Neural progenitor cell (in vitro differentiated cells): ENCODE measurements around the gene PHOSPHO1.

- RAMPAGE, long total RNA: no peak
Observed at GRCh38 chr17:48441204-48441890, 11.3 kb upstream of the SKAP1 start.

DNA sequence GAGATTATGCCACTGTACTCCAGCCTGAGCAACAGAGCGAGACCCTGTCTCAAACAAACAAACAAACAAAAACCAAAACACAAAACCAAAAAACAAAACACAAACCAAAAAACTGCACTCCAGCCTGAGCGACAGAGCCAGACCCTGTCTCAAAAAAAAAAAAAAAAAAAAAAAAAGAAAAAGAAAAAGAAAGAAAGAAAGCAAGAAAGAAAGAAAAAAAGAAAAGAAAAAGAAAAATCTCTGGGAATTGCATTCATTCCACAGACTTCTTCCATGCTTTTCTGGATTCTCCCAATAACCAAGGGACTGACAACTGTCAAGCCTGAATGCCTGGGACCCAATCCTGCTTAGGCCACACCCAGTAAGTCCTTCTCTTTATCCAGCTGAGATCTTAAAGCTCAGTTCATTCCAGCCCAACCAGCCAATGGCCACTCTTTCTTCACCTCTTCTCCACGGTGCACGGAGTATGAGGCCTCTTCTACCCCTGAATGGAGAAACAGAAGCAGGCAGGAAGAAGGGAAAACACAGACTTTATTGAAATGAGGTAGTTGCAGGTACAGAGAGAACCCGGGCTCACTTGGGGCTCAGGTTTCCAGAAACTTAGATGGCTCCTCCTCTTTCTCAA, 2.7 kb downstream of the HOXB1 start:
- RAMPAGE, long total RNA: no peak

DNA sequence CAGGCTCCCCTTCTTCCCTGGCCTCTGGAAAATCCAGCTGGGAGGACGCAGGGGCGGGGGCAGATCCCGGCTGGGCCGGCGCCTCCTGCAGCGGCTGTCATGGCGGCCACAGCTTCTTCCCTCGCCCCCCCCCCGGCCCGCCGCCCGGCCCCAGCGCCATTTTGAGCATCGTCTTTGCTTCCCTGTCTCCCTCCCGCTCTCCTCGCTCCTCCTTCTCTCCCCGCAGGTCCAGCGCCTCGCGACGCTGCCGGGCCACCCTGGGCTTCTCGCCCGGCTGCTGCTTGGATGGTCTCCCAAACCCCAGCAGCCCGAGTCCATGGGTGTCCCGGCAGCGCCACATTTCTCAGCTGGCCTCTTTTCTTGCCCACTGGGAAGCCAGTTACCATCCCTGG, 3.2 kb downstream of the HOXB2 start:
- RAMPAGE, long total RNA: no peak

GRCh38 chr17:48558900-48559622, 14.2 kb upstream of the HOXB2 start:
- RAMPAGE, long total RNA: no peak

DNA sequence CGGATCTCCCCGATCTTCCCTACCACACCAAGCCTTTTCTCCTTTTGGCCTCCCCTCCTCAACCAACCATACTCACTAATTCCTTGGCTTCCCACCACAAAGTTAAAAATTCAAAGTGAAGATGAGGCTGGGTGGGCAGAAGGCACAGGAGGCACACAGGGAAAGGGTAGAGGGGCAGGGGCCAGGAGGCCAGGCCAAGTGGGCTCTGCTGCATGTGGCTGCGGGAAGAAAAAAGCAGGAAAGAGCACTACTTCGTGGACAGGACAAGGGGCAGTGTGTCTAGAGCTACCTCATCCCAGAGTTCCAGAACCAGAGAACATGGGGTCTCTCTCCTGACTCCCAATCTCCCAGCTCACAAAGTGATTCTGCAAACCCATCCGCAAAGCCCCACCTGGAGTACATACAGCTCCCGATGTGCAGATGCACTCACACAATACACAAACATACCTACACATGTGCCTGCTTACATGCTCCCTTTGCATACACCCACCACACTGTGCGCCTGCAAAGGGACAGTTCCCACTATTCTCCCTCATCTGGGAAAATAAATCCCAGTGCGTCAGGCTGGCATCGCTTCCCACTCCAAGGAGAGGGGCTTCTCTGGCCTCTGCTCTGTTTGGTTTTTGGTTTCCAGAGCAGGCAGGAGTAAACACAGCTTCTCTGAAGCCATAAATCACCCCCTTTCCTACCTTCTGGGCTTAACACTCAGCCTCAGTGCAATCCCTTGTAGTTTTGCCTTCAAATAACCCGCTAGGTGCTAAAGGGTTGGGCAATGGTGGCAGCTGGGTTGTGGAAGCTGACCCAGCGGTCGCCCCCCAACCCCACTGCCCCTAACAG, 14.9 kb downstream of the HOXB4 start:
- RAMPAGE, long total RNA: no peak

DNA sequence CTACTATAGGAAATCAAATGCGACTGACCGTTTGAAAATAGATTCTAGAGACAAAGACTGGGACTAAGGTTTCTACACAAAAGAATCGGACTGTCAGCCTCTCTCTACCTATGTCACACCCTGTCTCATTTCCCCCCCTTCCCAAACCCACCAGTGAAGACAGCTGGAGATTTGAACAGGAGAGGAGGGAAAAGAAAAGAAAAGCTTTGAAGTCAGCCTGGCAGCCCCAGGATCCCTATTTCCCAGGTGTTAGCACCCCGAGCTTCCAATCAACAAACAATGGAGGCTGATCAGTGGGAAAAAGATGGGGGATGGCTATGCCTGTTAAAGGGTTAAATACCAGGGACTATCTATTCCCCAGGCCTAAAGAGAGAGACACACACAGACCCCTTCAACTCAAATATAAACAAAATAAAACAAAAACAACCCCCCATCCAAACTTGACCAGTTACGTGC, 8.2 kb downstream of the HOXB4 start:
- RAMPAGE, long total RNA: no peak

GRCh38 chr17:48600252-48601006, 4.4 kb downstream of the HOXB6 start:
- RAMPAGE, long total RNA: no peak

GRCh38 chr17:48610024-48610161, 924 bp downstream of the HOXB7 start:
- RAMPAGE, long total RNA: no peak

DNA sequence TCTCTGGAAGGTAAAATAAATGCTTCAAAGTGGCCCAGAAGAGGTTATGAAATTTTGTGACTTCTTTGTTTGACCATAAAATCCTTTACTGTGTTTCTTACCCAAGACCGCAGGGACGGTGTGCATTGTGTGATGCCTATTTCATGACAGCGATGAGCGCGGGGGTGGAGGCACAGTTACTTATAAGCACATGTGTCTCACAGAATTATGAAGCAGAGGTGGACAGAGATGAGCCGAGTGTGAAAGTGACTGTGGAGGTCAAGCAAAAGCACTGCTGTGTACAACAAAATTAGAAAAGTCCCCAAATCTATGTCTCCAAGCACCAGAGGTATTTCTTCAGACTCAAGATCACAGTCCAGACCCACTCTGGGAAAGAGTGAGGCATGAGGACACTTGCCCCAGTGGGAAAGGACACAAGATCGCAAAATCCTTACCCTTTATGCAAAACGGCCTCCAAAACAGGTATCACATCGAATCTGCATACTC, 4.2 kb upstream of the HOXB9 start:
- RAMPAGE, long total RNA: no peak

DNA sequence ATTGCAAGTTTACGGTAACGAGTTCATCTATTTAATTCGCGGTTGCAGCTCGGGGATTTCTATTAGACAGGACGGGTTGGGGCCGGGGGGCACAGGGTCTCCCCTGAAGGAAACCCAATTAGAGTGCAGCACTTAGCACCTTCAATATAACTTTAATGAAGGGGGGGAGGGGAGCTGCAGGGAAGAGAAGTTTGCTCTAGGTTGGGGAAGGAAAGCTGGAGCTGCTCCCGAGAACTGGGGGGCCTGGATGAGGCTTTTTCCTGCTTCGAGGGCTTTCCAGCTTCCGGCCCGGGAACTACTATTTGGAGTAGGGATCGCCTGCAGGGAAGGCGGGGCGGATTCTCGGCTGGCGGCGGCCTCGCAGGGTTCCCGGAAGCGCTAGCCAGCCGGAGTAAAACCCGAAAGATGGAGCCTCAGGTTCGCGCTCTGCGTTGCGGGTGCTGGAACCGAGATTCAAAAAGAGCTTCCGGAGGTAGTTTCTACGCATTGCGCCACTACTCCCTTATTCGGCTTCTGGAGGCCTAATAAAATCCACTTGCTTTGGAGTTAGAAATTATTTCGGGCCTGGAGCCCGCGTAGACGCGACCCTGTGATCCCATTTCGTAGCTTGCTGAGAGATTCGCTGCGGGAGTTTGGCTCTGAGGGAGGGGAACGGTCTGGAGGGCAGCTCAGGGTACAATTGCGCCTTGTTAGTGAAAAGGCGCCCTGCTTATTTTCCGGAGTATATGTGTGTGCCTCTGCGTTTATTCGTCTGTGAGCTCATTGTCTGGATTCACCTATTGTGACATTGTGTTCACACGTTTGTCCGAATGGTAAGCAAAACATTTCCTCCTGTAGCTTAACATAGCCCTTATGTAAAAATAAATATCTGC, 551 bp downstream of the PRAC2 start:
- RAMPAGE, long total RNA: no peak

GRCh38 chr17:48841256-48841985, 10.6 kb downstream of the CALCOCO2 start:
- RAMPAGE, long total RNA: no peak

GRCh38 chr17:48911376-48912096, 3.3 kb downstream of the UBE2Z start:
- RAMPAGE, long total RNA: no peak

DNA sequence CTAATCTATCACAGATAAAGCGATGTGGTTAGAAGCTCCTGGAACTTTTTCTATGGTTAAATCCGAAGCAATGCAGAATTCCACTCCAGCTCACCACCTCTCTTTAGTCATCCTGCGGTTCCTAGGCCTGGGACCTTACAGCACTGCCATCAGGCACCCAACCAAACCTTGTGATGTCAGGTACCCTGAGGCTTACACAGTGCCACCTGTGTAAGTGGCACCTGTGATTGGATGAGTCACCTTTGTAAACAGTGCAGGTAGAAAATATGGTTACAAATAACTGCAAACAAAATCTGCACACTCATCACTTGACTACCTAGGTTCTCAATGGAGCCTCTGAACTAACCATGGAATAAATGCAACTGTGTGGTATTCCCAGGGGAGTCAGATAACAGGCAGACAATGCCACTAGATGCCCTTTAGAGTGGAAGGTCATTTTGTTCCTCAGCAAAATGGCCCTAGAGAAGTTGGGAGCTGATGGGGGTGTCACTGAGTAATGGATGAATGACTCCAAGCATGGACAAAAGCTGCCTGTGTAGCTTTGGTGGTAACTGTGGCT, 31.3 kb upstream of the B4GALNT2 start:
- RAMPAGE, long total RNA: no peak

DNA sequence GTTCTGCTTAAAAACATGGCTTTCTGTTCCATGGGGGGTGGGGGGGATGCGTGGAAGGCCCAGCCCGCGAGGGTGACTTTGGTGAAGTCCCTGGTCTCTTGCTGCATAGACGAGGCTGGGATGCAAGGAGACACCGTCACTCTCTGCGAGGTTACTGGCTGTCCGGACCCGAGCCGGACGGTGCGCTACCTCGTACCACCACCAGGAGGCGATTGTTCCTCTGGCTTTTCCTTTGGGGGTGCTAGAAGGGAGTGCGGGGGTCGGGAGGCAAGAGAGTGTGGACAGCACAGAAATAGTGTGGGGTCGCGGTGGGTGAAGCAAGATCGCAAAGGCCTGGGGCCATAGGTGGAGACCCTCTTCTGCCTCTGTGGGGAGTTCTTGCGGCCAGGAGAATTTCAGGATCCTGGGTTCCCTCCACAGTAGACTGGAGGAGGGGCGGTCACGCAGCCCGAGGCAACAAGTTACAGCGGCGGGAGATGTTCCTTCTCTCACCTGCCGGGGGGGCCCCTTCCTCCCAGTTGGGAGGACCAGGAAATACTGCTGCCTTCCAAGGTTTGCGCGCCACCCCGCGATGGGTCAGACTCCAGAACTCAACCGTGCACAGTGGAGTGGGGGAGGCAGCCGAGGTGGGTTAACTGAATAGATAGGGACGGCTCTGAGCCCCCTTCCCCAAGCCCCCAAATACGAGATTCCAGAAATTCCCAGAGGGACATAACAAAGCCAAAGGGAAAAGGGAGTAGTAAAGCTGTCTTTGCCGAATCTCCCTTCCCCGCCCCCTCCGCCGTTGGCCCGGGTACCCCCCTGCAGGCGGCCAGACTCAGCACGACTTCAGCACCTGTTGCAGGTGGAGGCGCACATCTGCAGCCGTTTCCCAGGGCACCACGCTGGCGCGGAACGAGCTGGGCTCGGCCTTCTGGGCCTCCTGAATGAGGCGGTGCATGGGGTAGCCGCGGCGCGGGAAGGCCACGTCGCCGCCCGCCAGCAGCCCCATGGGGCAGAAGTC, 6.9 kb downstream of the PHOSPHO1 start:
- RAMPAGE, long total RNA: no peak

- RAMPAGE, long total RNA: no peak
Observed at GRCh38 chr17:49230490-49231427, at the start of gene PHOSPHO1. PHOSPHO1 (minus strand) TSS chr17:49230787.

DNA sequence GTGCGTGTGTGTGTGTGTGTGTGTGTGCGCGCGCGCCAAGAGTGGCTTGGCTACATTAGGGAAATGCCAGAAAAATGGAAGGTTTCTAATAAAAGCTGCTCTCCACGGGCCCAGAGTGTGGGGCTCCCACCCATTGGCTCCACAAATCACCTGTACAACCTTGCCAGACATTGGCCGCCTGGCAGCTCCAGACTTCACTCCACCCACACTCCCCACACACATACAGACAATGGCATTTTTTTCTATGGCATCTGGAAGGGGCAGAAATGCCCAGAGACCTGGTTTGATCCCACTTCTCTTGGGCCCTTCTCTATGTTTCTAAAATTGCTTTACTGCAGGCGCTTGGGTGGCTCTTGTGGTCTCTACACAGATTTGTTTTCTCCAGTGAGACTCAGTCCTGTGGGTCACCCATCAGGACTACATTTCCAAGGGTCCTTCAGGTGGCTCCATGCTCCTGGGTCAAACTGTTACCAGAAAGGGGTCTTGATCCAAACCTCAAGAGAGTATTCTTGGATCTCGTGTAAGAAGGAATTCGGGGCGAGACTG, 30.5 kb upstream of the PHOSPHO1 start:
- RAMPAGE, long total RNA: no peak

- RAMPAGE, long total RNA: no peak
Observed at GRCh38 chr17:49387513-49388085, 25.5 kb upstream of the ZNF652 start.

DNA sequence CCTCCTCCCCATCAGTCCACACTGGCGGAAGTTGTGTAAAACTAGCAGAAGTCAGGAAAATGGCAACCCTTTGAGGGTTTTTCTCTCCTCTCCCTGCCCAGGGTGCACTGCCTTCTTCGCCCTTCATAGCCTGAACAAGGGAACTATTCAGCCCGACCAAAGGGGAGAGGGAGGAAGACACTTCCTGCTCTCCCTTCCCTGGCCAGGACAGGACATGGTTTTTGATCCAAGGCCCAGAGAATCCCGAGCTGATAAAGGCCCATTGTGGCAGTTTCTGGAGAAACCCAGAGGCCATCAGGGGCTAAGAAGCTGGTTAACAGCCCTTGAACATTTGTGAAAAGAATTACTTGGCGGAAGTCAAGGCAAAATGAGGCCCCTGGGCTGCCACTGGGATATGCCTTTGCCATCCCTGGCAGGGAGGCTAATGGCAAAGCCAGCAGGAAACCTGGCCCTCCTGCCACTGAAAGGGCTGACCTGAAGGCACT, 12.8 kb downstream of the PHB1 start:
- RAMPAGE, long total RNA: no peak

DNA sequence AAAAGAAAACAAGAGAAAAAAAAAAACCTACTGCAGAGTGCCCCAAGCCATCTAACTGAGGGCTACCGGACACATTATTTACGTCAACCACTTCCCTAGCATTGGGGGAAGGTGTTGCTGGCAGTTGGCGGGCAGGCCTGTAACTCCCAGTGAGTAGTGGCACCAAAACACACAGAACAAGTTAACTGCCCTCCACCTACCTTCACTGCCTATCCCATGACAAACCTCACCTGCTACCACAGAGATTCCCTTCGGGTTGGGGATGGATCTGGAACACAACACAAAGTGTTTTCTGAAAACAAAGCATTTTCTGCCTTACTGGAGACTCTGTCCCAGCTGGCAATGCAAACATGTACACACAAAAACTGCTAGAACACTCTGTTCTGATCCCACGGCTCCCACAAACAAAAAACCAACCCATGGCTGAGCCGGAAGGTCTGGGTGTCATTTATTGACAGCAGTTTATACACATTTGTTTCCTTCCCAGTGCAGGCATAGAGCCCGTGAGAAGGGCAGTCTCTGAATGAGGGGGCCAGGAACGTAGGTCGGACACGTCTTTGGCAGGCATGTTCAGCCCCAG, 11.0 kb downstream of the PHB1 start:
- RAMPAGE, long total RNA: no peak

DNA sequence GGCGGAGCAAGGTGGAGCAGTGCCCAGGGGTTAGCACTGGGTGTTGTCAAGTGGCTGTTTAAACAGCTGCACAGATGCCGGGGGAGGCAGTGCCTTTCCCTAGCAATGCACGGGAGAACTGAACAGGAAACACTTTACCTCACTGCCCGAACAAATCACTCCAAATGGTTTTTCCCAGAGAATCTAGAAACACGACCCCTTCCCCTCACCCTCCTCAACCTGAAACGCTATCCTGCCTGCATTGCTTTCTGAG, 6.6 kb downstream of the PHB1 start:
- RAMPAGE, long total RNA: no peak